ENCODE data around the genes COPS2 and TNFAIP8L3.

DNA sequence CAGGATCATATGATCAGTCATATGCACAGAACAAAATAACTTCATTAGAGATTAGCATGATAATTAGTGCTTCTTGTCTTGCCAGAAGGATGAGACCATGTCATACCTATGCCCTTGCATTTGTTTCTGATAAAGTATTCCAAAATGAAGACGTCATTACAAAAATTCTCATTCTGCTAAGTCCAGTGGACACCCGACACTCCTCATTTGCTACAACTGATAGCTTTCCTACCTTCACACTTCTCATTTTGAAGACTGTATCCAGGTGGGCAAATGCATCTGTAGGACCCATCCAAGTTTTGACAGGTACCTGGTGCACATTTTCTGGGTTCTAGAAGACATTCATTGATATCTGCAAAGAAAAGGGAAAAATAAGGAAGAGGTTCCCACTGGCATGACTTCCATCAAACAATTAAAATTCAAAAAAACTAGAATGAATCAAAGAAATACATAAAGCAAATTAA lies 113.1 kb downstream of the DUT start:
- RRBS, result no CpG with 5 or more reads among the region's 2 CpGs
CAGE:
- cytosol, long polyA plus RNA, result no peak
- long polyA plus RNA, result no peak
- nucleus, long polyA plus RNA, result no peak

DNA sequence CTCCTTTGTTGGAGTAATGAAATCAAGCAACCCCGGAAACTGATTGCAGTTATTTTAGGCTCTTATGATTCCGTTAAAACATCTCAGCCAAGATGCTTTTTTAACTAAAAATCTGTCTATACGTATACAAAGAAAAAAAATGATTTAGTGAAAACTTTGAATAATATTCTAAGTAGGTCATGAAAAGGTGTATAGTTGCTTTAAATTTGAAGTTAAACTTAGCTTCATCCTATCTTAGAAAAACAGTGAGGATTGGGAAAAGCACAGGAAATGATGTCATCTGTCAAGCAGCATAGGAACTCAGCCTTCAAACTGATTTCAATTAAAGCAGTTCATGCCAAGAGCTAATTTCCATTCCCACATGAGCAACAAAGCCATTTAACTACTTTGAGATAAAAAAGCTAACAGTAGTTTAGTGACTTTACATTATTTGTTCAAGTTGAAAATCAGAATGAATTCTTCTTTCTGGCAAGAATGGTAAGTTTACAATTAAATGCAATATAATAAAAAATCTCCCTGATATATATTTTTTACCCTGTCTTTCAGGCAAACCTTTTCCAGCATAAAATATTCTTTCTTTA lies 42.8 kb downstream of the FBN1 start:
- RRBS, result no CpG with 5 or more reads among the region's 3 CpGs
CAGE:
- cytosol, long polyA plus RNA, result no peak
- long polyA plus RNA, result no peak
- nucleus, long polyA plus RNA, result no peak

- RRBS, result no CpG with 5 or more reads among the region's 5 CpGs
CAGE:
- cytosol, long polyA plus RNA, result no peak
- long polyA plus RNA, result no peak
- nucleus, long polyA plus RNA, result no peak
Measured at GRCh38 chr15:48671375-48671736, 25.8 kb upstream of the FBN1 start.

GRCh38 chr15:48896502-48897472 lies 18.9 kb downstream of the EID1 start:
- RRBS, result no CpG with 5 or more reads among the region's 14 CpGs
CAGE:
- cytosol, long polyA plus RNA, result no peak
- long polyA plus RNA, result no peak
- nucleus, long polyA plus RNA, result no peak

DNA sequence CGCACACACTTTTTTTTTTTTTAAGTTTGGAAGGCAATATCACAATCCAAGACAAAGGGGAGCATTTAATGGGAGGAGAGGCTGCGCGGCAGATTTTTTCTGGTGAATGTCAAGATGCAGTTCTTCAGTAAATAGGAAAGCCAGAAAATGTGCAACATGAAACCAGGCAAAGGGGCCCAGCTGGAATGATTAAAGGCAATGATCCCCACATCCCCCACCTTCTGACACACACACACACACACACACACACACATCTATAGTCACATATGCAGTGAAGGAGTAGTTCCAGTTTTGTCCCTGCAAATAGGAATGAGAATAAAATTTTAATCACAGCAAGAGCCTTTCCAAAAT lies 19.6 kb downstream of the EID1 start:
- RRBS, result no CpG with 5 or more reads among the region's 3 CpGs
CAGE:
- cytosol, long polyA plus RNA, result no peak
- long polyA plus RNA, result no peak
- nucleus, long polyA plus RNA, result no peak

GRCh38 chr15:49155265-49156233 lies at the start of gene COPS2:
Gene COPS2, minus strand, starts transcription at chr15:49155599.
- RRBS, result under 1% methylated on average over 9 of the region's 48 CpGs
CAGE:
- cytosol, long polyA plus RNA, result start-site peak on the minus strand at chr15:49155567-49155600, 155 and 868 reads in 2 replicates; start-site peak on the plus strand at chr15:49155791-49155811, 43 and 53 reads in 2 replicates
- long polyA plus RNA, result start-site peak on the minus strand at chr15:49155574-49155594, 396 and 564 reads in 2 replicates; start-site peak on the plus strand at chr15:49155791-49155811, 35 and 29 reads in 2 replicates
- nucleus, long polyA plus RNA, result start-site peak on the minus strand at chr15:49155574-49155606, 150 and 161 reads in 2 replicates; start-site peak on the plus strand at chr15:49155764-49155812, 46 and 38 reads in 2 replicates

DNA sequence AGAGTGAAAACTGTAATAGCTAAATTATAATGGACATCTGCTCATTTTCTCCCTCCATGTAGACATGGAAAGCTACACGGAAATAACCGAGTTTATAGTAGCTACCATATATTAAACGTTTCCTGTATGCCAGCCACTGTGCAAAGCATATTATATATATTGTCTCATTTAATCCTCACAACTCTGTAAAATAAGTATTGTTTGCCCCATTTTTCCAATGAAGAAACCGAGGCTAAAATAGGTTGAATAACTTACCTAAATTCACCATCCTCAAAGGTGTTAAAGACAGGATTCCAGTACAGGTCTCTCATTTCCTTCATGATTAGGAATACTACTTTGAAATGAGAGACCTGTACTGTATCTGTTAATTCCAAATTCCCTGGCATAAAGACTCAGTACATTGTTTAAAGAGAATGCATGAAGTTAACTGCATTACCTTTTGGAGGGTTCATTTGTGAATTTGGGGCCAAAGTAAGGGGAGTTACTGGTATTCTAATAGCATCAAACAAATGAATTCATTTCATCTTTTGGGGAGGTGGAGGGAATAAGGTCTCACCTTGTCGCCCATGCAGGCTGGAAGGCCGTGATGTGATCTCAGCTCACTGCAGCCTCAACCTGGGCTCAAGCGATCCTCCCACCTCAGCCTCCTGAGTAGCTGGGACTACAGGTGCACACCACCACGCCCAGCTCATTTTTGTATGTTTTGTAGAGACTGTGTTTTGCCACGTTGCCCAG lies 5.2 kb upstream of the GABPB1 start:
- RRBS, result no CpG with 5 or more reads among the region's 9 CpGs
CAGE:
- cytosol, long polyA plus RNA, result no peak
- long polyA plus RNA, result no peak
- nucleus, long polyA plus RNA, result no peak

DNA sequence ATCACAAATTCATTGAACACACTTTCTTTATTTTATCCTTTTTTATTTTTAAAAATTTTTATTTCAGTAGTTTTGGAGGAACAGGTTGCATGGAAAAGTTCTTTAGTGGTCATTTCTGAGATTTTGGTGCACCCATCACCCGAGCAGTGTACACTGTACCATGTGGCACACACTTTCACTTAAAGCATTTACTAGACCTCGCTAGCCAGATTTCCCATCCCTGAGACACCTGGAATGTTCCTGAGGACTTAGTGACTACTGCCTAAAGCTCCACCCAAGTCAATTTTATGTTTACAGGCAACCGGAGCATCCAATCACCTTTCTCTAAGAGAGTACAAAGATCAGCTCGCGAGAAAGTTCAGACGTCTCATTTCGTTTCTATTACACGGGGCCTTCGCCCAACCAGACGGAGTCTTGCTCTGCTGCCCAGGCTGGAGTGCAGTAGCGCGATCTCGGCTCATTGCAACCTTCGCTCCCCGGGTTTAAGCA lies 937 bp upstream of the USP8 start:
- RRBS, result no CpG with 5 or more reads among the region's 15 CpGs
CAGE:
- cytosol, long polyA plus RNA, result no peak
- long polyA plus RNA, result no peak
- nucleus, long polyA plus RNA, result no peak

GRCh38 chr15:50560896-50561457 lies 14.5 kb upstream of the USP50 start:
- RRBS, result no CpG with 5 or more reads among the region's 4 CpGs
CAGE:
- cytosol, long polyA plus RNA, result no peak
- long polyA plus RNA, result no peak
- nucleus, long polyA plus RNA, result no peak

DNA sequence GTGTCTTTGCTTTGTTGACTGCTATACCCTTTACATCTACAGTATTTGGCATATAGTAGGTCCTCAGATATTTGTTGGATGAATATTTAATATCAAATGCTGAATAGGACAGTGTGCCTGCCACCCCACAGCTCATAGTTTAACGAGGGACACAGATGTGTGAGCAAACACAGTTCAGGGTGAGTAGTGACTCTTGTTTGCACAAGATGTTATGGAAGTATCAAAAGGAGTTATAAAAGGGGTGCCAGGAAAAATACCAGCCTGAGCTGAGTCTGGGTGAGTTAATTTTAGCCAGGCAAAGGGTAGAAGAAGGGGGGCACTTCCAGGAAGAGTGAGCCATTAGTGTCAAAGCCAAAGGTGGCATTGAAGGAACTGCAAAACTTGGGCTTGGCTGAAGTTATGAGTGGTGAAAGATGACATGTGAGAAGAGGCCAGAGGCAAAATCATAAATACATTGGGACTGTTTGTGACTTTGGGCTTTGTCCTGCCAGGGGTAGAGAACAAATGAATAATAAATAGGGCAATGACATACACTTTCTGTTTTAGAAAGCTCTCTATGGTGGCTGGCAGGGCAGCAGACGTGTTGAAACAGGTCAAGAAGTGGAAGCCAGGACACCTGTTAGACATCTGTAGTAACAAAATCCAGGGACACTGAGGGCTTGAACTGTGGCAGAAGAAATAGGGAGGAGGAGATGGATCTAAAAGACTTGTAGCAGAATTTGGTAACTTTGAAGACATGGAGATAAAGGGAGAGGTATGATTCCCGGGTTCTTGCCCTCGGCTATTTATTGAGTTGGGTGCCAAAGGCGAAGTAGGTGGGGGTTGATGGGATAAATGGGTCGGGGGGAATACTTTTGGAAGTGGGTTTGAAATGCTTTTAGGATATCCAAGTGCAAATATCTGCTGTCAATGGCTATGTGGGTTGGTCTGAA lies 2.0 kb upstream of the SPPL2A start:
- RRBS, result no CpG with 5 or more reads among the region's 6 CpGs
CAGE:
- cytosol, long polyA plus RNA, result no peak
- long polyA plus RNA, result no peak
- nucleus, long polyA plus RNA, result no peak

DNA sequence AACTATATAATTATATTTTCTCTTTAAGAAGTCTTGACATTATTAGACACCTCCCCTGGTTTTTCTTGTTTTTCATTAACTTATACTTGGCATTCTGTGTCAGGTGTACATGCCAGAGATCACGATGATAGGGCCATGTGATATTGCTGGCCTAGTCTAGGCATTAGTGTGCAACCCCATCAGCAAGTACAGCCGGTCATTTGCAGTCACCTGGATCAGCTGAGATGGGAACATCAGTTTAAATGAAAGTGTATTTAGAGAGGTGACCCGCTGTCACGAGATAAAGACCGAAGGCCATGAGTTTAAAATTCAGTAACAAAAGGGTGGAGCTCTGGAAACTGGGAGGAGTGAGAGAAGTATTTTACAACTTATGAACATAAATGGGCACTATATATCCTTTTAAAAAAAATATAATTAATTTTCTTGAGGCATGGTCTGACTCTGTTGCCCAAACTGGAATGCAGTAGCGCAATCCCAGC lies 12.7 kb upstream of the SPPL2A start:
- RRBS, result no CpG with 5 or more reads among the region's 6 CpGs
CAGE:
- cytosol, long polyA plus RNA, result no peak
- long polyA plus RNA, result no peak
- nucleus, long polyA plus RNA, result no peak

DNA sequence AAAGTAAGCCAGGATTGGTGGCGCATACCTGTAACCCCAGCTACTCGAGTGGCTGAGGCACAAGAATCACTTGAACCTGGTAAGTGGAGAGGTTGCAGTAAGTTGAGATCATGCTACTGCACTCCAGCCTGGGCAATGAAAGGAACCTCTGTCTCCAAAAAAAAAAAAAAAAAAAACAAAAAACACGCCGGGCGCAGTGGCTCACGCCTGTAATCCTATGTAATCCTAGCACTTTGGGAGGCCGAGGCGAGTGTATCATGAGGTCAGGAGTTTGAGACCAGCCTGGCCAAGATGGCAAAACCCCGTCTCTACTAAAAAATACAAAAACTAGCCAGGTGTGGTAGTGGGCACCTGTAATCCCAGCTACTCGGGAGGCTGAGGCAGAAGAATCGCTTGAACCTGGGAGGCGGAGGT lies 18.8 kb upstream of the AP4E1 start:
- RRBS, result no CpG with 5 or more reads among the region's 12 CpGs
CAGE:
- cytosol, long polyA plus RNA, result no peak
- long polyA plus RNA, result no peak
- nucleus, long polyA plus RNA, result no peak

DNA sequence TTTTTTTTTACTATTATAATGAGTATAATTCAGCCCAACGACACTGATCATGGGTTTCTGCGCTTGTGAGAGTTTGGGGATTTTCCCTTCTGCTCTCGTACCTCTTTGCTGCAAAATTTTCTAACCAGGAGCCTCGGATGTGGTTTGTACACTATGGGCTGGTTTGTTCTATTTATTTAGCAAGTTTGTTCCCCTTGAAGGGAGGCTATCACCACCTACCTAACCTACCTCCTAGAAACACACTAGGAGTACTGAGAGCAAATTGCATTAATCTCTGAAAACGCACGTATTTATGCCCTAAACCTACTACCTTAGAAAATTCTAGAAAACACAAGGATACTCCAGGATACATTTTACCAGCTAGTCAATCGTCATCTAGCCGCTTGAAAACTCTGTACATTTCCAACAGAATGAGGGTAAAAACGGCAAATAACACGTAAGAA lies 1.2 kb upstream of the AP4E1 start:
- RRBS, result no CpG with 5 or more reads among the region's 10 CpGs
CAGE:
- cytosol, long polyA plus RNA, result no peak
- long polyA plus RNA, result no peak
- nucleus, long polyA plus RNA, result no peak

GRCh38 chr15:51051871-51052114 lies 42.9 kb downstream of the TNFAIP8L3 start:
- RRBS, result no CpG with 5 or more reads among the region's 2 CpGs
CAGE:
- cytosol, long polyA plus RNA, result no peak
- long polyA plus RNA, result no peak
- nucleus, long polyA plus RNA, result no peak

GRCh38 chr15:51092507-51092993 lies 2.2 kb downstream of the TNFAIP8L3 start:
- RRBS, result no CpG with 5 or more reads among the region's 8 CpGs
CAGE:
- cytosol, long polyA plus RNA, result no peak
- long polyA plus RNA, result no peak
- nucleus, long polyA plus RNA, result no peak

GRCh38 chr15:51094588-51095679 lies at the start of gene TNFAIP8L3:
Gene TNFAIP8L3, minus strand, starts transcription at chr15:51094906.
- RRBS, result 7% methylated on average over 22 of the region's 100 CpGs
CAGE:
- cytosol, long polyA plus RNA, result no peak
- long polyA plus RNA, result no peak
- nucleus, long polyA plus RNA, result no peak

DNA sequence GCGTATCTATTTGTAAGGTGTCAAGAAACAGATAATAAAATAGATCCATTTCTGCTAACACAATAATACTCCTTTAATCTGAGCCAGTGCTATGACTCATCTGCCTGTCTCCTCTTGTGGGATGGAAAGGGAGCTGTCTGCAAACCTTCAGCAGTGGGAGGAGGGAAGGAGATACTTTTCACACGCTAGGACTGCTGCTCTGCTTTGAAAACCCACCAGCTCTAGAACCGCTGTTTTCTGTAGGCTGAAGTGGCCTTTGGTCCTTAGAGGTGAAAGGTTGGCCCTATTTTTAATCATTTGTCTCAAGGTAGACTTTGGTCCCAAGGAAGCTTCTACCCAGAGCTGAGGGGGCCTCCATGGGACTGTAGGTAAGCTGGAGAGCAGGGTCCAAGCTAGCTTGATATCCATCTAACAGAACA lies 3.4 kb upstream of the TNFAIP8L3 start:
- RRBS, result no CpG with 5 or more reads among the region's 3 CpGs
CAGE:
- cytosol, long polyA plus RNA, result no peak
- long polyA plus RNA, result no peak
- nucleus, long polyA plus RNA, result no peak

GRCh38 chr15:51318331-51318748 lies 20.1 kb downstream of the CYP19A1 start:
- RRBS, result no CpG with 5 or more reads among the region's 2 CpGs
CAGE:
- cytosol, long polyA plus RNA, result no peak
- long polyA plus RNA, result no peak
- nucleus, long polyA plus RNA, result no peak

DNA sequence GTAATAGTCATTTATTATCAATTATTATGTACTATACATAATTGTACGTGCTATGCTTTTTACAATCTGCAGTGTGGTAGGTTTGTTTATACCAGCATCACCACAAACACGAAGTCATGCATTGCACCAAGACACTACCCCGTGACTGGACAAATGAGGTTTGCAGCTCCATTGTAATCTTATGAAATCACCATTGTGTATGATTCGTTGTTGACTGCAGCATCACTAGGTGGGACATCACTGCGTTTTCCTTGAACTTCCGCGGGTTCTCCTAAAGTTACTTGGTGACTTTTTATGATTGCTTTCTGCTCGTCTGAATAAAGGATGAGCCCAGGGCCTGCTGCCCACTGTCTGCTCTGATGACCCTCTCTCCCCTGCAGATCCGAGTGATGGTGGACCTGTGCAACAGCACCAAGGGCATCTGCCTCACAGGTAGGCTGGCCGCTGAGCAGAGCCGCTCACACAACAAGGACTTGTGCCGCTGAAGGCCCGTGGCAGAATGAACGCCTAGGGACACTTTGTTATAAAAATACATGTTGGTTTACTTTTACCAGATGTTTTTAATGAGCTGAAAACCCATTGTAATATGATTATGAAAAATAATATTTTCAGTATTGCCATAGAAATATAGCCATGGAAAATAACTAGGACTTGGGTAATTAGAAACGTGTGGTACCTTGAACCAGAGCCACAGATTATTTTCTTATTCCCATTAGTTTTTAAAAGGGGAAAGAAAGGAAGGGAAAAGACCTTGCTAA lies 35.8 kb downstream of the GLDN start:
- RRBS, result no CpG with 5 or more reads among the region's 15 CpGs
CAGE:
- cytosol, long polyA plus RNA, result no peak
- long polyA plus RNA, result no peak
- nucleus, long polyA plus RNA, result no peak

- RRBS, result no CpG with 5 or more reads among the region's 4 CpGs
CAGE:
- cytosol, long polyA plus RNA, result no peak
- long polyA plus RNA, result no peak
- nucleus, long polyA plus RNA, result no peak
Measured at GRCh38 chr15:51837793-51838174, 8.3 kb downstream of the TMOD3 start.